CD14-positive monocyte (primary cell): ENCODE measurements around a stretch of chr10.

GRCh38 chr10:11012282-11013415, 5.0 kb upstream of the CELF2 start:
- CAGE, long polyA plus RNA = no peak

DNA sequence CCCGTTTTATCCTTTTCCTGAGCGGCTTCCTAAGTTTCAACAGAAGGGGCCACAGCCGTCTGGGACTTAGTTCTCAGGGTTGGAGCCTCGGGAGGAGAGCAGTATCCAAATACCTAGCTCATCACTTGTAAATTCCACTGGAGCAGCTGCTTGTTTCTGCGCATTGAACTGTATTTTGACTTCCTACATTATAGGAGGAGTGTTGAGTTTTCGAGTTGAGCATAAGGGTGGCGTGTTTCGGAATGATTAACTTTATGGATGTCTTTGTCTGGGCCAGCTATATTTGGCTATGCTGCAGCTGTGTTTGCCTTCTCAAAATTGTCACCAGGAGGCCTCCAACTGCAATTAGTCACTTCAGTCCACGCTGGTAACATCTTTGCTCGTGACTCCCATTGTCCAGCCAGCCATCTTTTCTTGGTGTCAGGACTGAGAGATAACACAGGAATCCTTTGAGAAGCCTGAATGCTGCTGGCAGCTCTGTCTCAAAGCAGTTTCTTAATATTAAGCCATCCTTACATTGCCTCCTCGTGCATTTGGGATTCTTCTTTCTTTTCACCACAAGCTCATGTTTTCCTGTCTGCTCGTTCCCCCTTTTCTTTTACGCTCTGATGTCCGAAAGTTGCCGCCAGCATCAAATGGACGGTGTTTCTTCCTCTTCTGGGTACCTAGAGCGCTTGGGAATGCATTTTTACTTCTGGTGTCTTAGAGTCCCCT, 9.2 kb downstream of the CELF2 start:
- CAGE, long polyA plus RNA = no peak

- CAGE, long polyA plus RNA = no peak
These were observed 70.3 kb downstream of the CELF2 start for GRCh38 chr10:11087794-11088581.

GRCh38 chr10:11154214-11154586, 136.5 kb downstream of the CELF2 start:
- CAGE, long polyA plus RNA = no peak

GRCh38 chr10:11168210-11168769, 150.6 kb downstream of the CELF2 start:
- CAGE, long polyA plus RNA = no peak

DNA sequence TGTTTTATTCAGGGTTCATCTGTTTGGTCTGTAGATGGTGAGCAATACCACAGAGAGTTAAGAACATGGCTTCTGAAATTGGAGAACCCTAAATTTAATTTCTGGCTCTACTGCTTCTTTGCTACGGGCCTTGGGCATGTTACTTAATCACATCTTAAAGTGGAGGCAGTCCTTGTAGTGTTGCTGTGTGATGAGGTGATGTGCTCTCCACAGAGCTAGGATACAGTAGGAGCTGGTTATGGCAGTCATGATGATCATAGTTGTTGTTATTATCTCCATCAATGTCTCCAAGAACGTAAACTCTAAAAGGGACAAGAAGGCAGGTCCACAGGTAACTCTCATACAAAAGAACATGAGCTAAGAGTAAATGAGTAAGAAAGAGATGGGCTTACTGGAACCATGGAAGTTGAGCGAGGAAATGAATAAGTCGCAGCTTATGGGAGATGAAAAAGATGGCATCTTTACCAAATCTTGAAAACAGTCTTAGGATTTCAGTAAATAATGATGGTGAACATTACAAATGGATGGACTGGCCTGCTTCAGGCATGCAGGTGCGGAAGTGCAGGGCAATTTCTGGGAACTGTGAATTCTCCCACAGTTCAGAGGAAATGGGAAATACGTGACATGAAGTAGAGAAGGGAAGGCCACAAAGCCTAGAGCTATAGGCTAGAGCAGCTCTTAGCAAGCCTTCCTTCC, 151.4 kb downstream of the CELF2 start:
- CAGE, long polyA plus RNA = no peak

DNA sequence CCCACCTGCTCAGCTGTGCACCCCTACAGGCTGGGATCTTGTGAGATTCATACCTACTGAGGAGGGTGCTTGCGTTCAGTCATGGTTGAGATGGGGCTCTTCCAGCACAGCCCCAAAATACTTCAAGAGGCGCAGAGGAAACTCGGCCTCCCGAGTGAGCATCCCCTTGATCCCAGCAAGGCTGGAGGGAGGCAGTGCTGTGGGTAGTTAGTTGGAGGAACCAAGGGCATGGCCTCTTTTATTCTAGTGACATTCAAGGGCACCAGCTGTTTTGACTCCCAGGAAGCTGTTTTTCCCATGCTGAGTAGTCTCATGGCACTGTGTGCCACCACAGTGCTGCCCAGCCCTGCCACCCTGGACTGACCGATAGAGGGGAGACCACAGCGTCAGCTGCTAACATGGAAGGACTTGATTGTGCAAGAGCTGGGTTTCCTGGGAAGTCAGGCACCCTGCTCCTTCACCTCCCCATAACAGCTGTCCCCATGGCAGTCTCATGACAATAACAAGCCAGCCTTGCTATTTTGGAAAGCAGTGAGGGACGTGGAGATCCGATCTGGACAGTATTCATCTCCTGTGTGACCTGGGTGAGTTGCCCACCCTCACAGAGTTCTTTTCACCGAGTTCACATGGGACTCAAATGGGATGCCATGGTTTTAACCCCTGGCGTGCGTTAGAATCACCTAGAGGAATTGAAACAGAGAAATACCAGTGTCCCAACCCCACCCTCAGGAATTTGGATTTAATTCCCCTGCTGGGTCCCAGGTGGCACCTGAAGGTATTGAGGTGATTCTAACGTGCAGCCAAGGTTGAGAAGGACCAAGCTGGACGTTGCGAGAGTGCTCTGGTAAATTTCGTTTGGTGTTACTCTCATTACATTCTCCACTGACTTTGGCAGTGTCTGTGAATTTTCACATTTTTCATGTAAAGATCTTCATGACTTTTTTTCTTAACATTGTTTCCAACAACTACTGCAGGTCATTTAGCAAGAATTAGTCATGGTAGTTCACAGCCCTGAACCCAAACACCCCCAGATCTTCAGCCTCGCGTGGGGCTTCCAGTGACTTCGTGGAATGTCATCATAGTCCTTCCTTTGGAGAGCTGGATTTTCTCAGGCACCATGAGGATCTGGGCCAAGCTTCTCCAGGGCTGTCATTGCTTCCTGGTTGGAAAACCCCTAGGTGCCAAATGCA, 174.8 kb downstream of the CELF2 start:
- CAGE, long polyA plus RNA = no peak

GRCh38 chr10:11208917-11210217, 191.7 kb downstream of the CELF2 start:
- CAGE, long polyA plus RNA = no peak

DNA sequence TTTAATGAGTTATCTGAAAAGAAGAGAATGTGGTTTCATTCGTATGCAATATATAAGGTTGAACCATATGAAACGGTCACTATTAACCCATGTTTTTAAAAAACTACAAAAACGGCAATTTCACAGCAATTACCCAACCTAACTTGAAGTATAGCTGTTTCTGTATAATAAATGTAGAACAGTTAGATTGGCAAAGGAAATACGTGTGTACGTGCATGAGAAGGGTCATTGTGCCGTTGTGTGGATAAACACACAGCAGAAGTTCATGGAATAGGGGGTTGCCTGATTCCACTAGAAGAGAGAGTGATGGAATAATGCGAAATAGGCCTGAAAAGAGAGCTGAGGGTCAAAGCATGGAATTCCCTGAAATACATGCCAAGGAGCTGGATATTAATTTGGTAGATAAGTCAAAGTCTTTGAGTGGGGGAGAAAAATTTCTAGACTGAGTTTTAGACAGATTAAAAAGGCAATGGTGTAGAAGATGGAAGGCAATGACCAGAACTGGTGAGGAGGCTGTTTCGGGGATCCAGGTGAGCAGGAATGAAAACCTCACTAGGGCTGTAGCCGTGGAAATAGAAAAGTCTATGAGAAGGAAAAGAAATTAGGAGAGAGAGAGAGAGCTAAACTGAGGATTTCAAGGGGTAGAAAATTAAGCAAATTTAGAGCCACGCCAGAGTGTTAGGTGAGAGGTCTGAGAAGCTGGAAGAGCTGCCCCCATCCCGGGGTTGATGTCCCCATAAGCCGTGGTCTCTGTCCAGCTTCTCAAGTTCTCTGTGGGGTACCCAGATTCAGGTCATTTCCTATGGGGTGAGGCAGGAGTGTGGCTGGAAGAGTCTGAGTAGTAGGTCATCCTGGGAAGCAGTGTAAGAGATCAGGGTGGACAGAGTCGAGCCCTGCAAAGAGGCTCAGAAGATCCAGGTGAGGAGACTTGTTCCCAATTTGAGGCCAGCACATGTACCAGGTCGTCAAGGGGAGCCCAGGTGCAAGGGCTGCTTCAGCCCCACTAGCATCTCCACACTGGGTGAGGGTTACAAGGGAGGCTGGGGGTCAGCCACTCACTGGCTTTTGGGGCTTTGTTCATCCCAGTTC, 219.3 kb downstream of the CELF2 start:
- CAGE, long polyA plus RNA = no peak

DNA sequence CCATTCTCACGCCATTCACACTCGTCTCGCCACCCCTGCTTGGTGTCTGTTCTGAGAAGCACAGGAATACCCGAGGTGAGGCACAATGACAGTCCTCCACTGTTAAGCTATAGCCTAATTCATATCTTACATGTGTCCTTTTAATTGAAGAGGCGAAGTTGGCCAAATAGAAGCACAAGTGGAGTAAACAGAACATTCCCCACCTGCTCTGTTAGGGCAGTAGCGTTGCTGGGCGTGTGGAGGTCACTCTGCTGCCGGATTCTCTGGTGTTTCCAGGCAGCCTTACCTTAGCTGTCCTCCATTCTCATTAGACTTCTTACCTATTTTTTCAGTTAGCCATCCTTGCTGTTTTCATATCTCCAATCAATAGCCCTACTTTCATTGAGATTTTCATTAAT, 291.8 kb downstream of the USP6NL start:
- CAGE, long polyA plus RNA = no peak

- CAGE, long polyA plus RNA = no peak
These were observed 79.3 kb downstream of the USP6NL start for GRCh38 chr10:11532060-11532709.

GRCh38 chr10:11612388-11613010, 1.0 kb upstream of the USP6NL start:
- CAGE, long polyA plus RNA = no peak

DNA sequence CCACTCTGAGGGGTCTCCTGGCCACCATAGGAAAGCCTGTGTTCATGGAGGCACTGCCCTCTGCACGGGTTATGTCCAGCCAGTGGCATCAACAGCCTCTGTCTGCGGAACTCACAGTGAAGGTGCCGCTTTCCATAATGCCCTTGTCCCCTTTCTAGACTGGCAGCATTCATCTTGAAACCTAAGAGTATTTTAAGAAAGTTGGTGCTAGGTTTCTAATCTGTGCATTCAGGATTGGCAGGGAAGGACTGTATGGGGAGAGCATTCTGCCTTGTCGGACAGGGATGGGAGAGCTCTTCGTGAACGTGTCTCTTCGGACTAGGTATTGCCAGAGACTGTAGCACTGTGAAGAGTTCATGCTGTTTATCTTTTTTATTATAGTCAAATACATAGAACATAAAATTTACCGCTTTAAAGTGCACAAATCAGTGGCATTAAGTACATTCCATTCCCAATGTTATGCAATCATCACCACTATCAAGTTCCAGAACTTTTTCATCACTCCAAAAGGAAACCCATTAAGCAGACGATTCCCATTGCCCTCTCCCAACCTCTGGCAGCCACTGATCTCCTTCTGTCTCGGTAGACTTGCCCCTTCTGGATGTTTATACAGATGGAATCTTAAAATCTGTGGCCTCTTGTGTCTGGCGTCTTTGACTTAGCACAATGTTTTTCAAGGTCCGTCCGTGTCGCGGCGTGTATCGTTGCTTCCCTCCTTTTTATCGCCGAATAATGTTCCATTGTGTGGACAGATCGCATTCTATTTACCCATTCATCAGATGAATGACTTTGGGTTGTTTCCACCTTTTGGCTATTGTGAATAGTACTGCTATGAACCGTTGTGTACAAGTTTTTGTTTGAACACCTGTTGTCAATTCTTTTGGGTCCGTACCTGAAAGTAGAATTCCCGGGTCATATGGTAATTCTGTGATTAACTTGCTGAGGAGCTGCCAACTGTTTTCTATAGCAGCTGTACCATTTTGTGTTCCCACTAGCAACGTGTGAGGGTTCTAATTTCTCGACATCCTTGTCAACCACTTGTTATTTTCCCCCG, 2.7 kb downstream of the PROSER2 start:
- CAGE, long polyA plus RNA = no peak

DNA sequence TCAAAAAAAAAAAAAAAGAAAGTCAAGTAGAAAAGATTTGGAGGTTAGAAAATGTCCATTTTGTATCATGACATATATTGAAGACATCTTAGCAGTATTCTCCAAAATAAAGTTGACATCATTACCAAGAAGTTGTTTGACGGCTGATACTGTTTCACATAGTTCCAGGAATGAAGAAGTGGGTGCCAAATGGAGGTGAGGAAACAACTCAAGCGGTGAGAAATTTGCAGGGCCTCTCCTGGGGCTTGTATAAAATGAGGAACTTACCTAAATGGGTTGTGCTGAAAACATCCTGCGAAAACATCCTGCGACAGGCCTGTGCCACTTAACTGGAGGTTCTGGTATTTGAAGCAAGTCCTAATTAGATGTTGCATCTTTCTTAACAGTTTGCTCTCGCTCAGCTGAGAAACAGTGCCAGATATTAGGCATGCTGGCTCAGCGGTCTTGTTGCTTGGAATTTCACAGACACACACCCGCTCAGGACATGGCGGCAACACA, 47.8 kb downstream of the CDC123 start:
- CAGE, long polyA plus RNA = no peak

- CAGE, long polyA plus RNA = no peak
These were observed 1.3 kb upstream of the CAMK1D start for GRCh38 chr10:12348100-12348369.

GRCh38 chr10:12483958-12484569, 134.7 kb downstream of the CAMK1D start:
- CAGE, long polyA plus RNA = no peak

- CAGE, long polyA plus RNA = no peak
These were observed 135.7 kb downstream of the CAMK1D start for GRCh38 chr10:12484570-12485876.

- CAGE, long polyA plus RNA = no peak
These were observed 259.9 kb downstream of the CAMK1D start for GRCh38 chr10:12609082-12609898.

DNA sequence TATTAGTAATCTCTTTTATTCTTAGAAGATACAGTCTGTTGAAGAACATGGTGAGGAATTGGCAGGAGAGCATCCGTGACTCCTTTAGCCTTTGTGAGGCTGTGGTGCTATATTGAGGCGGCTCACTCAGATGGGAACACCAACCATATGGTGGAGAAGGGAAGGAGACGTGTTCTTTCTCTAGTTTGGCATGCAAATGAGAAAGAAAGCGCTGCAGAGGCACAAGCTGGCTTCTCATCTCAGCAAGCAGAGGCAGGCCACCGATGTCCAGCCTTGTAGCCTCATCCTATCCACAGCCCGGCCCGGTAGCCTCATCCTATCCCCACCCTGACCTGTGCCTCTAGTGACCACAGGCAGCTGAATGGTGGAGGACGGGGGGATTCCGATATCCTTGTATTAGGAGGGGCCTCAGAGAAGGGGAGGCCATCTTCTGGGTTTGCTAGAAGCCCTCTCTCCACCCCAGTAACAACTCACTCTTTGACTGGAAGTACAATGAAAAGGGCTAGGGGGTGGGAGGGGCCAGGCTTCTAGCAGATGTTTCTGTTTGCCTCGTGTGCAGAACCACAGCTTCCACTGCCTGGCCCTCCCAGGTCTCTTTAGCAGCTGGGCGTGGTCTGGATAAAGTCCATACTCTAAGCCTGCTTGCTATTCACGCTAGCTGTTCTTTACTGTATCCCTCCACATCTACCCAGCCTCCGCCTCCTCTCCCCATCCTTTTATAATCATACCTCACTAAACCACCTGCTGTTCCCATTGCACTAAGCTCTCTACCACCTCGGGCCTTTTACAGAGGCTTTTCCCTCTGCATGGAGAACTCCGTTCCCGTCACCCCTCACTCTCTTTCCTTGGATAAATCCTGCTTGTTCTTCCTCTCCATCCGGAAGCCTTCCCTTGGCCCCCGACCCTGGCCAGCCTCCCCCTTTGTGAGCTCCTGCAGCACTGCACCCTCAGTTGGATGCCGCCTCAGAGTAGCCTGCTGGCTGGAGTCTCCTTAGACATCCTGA, 288.6 kb downstream of the CAMK1D start:
- CAGE, long polyA plus RNA = no peak

DNA sequence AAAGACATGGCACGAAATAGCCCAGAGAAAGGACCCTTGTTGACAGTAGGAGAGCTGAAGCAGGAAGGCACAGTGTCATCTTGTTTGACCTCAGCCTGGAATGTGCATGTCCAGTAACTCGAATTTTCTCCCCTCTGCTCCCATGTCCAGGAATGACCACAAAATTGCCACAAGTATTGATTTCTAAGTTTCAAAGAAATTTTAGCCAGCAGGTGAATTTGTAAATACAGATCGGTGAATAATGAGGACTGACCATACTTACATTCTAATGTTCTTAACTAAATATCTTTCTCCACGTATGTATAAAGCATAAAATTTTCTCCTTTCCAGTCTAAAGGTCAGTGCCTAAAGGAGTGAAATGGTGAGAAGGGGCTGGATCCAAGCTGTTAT, 300.9 kb downstream of the CCDC3 start:
- CAGE, long polyA plus RNA = no peak